Bile duct (tissue), 1 donor: ENCODE results near the genes NUCKS1 and DYRK3.

- PRO-cap = no peak
Observed at GRCh38 chr1:205313269-205313507, 8.4 kb downstream of the NUAK2 start.

DNA sequence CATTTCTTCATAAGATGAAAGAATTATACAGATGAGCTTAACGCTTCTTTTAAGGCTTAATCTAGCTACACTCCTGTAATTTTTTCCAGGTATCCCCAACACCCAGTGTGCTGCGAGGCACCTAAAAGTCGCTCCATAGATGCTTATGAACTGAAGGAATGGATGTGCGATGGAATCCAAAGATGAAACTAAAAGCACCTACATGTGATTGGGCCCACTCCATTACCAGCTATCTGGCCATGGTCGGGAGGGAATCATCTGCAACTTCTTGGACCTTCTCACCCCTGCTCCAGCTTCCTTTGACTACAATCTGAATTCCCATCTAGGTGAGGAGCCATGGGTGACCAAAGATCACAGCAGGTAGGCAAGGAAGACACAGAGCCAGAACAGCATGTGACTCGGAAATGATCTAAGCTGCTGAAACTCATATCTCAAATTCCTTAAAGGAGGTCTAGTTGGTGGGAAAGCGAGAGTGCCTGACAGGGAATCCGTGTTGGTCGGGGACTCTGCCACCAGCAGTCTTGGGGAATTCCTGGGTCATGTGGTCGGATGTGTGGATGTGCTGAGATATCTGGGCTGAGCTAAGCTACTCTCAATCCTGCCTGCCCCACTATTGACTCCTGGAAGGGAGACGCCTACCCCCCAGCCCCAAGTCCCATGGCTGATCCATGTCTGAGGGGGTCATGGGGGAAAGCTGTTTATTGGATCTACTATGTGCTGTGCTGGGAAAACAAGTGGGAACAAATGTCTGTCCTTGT, 3.2 kb upstream of the NUAK2 start:
- PRO-cap = no peak

DNA sequence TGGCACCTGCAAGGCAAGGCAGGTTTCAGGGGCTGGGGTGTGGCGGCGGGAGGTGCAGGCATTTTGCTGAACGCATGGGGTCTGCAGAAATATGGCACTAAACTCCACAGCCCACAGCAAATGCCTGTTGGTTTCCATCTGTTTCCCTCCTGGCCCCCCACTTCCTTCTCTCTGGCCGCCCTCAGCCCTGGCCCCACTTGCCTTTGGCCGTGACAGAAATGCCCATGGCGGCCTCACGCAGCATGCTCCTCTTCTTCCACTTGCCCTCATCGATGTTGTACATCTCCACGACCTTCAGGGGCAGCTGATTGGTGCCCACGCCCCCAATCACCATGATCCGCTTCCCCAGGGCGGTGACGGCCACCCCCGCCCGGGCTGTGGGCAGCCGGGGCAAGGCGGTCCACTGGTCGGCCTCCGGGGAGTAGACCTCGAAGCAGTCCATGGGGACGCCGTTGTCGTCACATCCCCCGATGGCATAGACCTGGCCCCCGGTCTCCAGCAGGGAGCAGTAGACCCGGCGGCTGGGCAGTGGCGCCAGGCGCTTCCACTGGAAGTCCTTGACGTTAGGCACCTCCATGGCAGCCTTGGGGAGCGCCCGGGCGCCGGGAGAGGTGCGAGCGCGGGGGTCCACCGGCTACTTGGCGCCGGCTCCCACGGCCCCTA, 13.6 kb downstream of the KLHDC8A start:
- PRO-cap = unidirectional peak, plus-strand start at position 508 of the sequence

DNA sequence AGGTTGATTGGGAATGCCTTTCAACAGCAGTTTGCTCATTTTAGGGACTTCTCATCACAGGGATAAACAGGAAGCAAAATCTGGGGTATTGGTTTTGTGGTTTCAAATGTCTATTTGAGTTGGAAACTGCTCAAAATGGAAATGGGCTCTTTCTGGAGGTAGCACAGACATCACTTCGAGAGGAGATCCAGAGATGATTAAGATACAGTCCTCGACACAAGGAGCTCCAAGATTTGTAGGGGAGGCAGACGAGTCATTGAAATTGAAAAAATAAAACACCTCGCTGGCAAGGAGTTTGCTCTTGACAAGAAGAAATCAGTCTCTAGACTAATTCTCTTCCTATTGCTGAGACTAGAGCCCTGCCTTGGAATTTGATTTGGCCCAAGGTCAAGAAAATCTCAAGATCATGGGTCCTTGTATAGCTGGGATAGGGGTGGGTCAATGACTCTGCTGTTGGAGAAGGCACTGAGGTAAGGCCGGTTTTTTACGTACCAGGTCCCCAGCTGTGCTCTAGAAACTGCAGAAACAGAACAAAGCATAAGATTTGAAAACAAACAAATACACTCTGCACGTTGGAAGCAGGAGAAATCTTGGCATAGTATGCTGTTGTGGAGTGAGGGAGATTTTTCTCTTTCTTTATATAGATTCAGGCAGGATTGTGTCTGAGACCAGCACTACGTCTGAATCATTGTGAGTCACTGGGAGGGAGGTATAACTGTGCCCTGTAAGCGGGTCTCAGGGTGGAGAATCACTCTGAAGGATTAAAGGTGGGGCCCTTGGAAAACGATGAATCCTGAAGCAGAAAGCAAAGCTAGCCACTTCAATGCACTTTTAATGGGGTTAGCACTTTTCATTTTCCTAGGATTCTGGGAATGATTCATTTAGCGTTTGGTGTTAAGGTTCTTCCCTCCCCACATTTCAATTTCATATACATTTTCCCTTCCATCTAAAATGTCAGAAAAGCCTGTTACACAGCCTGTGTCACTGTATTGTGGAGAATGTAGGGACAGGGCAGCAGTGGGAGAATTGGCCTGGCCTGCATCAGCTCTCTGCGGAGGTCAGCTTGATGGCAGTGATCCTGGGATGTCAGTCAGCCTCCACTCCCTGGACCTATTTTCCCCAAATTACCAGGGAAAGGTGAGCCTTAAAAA, 17.9 kb upstream of the KLHDC8A start:
- PRO-cap = no peak

DNA sequence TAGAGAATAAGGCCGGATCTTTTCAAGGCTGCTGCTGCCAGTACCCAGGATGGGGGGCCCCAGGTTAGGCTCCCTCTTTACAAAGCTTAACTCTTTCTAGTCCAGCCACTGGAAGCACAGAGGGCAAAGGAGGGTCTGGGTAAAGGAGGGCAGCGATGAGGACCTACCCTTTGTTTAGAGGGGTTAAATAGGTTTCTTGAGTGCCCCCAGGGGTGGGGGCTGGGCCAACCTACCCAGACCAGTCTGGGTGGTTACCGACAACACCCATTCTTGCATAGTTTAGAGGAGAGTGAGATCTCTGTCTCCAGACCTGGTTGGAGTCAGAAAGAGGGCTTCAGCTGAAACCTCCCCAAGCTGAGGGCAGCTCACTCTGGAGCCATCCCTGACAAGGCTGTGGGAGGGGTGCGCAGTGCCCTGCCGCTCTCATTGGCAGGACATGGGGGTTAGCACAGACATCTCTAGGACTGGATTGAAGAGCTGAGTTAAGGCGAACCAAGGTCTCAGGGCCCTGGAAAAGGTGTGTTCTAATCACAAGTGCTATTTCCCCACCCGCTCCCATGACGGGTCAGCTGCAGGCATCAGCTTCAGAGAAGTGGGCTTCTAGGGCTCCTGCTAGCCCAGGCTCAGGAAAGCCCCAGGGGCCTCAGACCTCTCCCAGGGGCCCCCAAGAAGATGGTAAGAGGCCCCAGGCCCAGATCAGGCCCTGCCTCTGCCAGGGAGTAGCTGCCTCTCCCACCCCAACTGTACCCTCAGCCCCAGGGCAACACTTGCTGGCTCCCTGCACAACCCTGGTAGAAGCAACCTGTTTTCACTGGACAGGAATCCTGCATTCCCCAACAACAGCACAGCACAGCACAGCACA, 6.9 kb downstream of the BLACAT1 start:
- PRO-cap = no peak

DNA sequence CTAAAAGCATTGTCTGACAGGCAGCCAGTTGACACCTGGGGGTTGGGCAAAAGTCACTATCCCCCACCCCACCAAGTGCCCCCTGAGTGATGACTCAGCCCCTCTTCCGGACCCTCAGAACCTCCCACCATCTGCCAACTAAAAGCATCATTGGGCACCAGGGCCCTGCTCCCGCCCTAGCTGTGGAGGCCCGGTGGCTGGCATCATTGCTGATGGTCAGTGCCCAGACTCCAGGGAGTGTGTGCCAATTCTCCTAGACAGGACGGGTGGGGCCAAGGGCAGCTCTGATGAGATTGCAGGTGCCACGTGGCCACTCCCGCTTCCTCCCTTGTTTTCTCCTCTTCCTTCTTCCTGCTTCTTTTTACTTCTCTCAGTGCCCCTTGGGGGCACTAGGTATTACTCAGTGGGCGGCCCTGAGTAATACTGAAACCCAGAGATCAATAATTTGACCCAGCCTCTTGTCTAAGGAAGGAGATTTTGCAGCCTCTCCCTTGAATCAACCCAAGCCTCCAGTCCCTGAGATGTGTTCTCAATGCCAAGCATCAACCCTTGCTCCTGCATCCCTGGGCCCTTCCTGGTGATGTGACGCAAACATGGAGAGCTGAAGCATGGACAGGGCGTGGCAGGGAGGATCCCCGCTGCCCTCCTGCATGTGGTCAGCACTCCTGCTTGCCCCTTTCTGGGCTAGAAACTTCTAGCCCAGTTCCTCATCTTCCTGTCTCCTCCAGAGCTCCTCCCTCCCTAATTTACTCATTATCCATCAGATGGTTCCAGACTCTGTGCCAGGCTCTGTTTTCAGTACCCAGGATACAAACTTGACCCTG, 32.0 kb upstream of the MFSD4A start:
- PRO-cap = no peak

GRCh38 chr1:205630033-205630583, 1.7 kb downstream of the ELK4 start:
- PRO-cap = no peak

DNA sequence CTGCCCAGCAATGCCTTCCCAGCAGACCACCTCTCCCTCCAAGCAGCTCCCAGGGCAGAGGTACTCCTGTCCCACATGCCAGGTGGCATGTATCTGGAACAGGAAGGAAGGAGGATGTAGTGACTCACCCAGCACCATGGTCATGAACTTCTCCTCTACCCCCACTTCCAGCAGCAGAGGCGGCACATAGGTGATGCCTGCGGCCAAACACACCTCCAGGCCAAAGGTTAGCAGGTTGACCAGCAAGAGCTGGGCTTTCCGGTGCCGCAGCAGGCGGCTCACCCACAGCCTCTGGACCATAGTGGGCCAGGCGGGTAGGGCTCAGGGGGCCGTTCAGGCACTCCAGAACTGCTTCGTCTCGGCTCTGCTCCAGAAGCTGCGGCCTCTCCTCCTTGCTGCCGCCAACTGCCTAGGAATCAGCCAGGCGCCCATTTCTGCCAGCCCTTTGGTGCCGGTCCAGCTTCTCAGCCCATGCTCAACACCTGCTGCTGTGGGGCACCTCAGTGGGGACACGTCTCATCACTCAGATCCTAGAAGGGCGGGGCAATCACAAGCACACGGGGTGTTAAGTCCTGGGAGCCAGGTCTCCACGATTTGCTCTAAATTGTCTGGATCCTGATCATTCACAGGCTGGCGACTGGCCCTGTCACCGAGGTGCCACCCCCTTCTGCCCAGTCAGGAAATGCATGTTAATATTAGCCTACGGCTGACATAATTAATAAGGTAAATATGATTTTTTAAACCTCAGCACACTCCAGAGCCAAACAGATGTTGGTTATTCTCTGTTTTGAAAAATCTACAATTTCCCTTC, 15.7 kb downstream of the SLC45A3 start:
- PRO-cap = no peak

GRCh38 chr1:205668970-205669445, 11.3 kb downstream of the SLC45A3 start:
- PRO-cap = no peak

DNA sequence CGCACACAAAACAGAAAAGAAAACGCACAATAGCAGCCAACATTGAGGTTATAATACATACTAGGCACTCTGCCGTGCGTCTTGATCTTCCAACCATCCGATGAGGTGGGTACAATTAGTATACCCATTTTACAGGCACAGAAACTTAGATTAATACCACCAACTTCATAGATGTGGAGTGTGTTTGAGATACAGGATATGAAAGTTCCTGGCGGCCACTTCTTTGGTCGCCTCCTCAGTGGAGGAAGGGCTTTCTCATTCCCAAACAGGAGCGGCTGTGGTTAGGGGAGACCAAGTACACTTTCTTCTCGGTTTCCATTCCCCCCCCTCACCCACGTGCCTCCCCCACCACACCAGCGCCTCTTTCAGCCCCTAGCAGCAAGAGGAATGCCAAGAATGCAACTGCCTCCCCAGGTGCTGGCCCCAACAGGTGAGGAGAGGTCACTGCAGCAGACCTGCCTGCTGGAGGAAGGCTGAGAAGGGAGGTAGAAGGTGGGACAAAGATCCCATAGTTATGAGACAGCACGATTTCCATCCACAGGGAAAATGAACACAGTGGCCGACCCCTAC, 8.3 kb downstream of the SLC45A3 start:
- PRO-cap = no peak

GRCh38 chr1:205723789-205724280, 26.1 kb downstream of the NUCKS1 start:
- PRO-cap = no peak

- PRO-cap = no peak
Observed at GRCh38 chr1:205726429-205726968, 23.5 kb downstream of the NUCKS1 start.

GRCh38 chr1:205749647-205750296, at the start of gene NUCKS1:
NUCKS1 (minus strand) TSS chr1:205750182.
- PRO-cap = bidirectional peak, plus-strand start at chr1:205749694, minus-strand start at chr1:205749328; bidirectional peak, plus-strand start at chr1:205750415, minus-strand start at chr1:205750178

DNA sequence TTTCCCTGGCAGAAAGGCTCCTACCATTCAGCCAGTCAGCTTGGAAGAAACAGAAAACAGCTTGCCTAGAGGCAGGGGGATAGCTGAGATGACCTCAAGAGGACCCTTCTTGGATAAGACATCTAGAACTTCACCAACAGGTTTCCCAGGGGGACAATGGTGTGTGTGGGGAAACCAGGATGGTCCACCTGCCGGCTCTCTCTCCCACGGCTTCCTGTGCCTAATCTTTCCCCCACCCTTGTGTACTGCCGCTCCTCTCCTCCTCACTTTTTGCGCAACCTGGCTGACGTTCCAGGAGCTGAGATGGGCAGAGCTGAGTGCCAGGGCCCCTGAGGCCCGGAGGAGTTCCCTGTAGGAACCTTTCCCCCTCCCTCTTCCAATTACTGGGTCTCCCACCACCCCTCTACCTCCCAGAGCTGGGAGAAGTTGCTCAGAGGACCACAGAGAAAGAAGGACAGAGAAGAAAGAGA, 7.0 kb downstream of the SLC26A9 start:
- PRO-cap = no peak

DNA sequence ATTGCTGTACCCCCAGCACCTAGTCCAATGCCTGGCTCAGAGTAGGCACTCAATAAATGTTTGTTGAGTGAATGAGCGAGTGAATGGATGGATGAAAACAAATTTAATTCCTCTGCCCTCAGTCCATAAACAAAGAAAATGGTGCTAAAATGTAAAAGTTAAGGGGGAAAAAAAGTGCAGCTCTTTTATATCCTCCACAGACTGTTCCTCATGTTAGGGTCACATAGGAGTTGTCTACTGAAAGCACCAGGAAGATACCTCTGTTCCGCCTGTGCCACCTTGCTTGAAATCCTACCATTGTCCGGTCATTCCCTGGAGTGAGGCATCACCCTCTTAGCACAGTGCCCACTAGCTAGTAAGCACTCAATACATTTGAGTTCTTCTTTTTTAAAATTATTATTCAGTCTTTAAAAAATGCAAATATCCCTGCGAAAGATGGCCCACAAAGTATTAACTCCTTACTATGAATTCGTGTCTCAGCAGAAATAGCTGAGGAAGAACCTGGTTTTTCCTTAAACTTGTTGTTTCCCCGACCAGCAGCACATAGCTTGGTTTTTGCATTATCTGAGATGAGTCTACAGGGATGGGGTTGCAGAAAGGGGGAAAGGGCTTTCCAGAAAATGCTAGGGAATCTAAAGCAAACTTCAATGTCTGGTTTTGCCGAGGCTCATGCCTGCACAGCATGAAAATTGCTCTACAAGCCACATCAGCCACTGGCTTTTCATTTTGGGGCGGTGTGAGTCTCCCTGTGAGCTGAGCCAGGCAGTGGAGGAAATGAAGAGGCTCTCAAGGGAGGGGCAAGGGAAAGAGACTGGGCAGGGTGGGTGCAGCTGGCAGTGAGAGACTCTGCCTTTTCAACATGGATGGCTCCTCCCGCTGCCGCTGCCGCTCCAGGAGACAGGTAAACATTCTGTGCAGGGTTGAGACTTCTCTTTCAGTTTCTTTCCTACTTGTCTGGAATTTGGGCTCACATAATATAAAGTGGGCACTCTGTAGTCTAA, 11.0 kb upstream of the CTSE start:
- PRO-cap = no peak

GRCh38 chr1:206507647-206508351, 468 bp downstream of the RASSF5 start:
- PRO-cap = no peak

GRCh38 chr1:206560075-206560417, 52.2 kb downstream of the EIF2D start:
- PRO-cap = no peak

DNA sequence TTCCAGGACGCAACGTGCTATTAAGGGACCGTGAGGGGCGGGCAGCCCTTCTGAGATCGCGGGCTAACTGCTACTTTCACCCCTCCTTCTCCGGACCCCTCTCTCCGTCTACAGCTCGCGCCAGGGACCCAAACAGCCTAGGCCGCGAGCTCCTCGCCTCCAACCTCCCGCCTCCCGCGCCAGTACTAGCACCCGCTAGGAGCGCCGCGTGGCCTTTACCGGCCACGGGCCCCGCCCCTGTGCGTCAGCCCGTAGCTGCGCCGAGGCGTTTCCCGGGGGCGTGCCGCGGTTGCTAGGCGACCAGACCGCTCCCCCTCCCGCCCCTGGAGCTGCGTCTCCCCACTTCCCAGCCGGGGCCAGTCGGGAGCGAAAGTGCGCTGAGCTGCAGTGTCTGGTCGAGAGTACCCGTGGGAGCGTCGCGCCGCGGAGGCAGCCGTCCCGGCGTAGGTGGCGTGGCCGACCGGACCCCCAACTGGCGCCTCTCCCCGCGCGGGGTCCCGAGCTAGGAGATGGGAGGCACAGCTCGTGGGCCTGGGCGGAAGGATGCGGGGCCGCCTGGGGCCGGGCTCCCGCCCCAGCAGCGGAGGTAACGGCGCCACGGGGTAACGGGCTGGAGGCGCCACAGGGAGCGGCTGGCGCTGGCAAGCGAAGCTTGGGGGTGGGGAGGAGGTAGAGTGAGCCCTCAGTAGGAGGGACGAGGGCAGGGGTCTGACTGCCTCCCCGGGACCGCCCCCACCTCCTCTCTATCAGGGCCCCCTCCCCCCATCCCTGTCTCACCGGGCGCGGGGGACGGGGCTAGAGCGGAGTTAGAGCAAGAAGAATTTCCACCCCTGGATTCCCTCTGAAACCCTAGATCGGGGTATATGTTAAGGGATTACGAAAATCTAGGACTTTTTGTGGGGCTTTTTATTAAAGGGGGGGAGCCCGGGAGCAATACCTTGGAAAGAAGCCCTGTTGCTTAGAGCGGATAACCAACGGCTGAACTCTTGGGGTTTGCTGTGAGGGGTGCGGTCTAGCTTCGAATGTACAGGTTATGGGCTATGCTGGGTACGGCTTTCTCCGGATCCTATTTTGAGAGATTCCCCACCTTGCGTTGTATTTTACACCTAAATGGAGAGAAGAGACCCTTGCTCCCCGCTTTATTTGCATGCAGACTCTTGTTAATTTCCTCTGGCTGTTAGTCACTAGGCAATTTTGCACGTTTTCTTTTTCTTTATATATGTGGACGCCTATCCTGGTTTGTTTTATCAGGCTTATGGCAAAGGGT, at the start of gene DYRK3:
Gene DYRK3, plus strand, starts transcription at position 342 of the 1,267 bp plus-strand sequence.
- PRO-cap = bidirectional peak, plus-strand start at position 342 of the sequence, minus-strand start at position 187 of the sequence

DNA sequence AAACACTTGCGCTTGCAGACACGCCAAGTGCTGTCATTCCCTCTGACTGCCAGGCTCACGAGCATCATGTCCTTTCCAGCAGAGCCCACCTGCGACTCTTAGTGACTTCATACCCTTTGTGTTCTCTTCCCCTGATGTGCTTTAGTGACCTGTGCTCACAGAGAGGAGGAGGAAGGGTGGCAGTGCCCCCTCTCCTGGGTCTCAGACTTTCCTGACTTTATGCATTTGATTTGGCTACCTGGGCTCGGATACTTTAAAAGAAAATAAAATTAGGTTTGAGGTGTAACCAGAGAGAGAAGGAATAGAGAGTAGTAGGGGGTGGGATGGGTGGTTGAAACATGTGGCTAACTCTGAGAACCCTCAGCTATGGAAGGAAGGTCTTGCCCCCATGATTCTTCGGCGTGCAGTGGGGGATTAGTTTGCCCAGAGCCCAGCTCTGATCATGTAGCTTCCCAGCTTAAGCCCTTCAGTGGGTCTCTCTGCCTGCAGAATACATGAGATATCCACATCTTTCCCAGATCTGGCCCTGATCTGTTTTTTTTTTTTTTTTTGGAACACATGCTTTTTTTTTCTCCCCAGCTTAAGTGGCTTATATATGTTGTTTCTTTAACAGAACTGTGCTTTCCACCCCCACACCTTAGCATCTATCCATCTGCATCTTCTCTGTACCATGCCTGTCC, 10.4 kb downstream of the MAPKAPK2 start:
- PRO-cap = no peak

GRCh38 chr1:206757648-206758274, 12.8 kb upstream of the IL19 start:
- PRO-cap = no peak